Measurements from ENCODE around the genes CHIT1 and OPTC.

- PRO-cap, result no peak
Measured at GRCh38 chr1:202806173-202806726, 2.0 kb downstream of the KDM5B start.

GRCh38 chr1:202886148-202886440 is 2.9 kb downstream of the RABIF start:
- PRO-cap, result no peak

GRCh38 chr1:202940315-202940594 is 13.2 kb upstream of the KLHL12 start:
- PRO-cap, result no peak

DNA sequence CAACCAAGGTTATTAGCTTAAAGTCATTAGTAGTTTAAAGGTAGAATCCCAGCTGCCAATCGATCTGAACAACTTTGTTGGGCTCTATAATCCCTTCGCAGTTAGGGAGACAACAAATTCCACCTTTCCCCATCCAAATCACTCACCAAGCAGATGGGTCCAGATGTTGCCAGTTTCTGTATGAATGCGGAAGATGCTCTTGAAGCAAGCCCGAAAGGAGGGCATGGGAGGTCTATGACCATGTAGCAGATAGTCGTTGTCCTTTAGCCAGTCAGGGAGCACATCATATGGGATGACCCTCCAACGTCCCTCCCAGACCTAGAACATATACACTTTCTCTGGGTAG is 11.8 kb downstream of the ADIPOR1 start:
- PRO-cap, result no peak

GRCh38 chr1:203005607-203006045 is 1.5 kb upstream of the TMEM183A start:
- PRO-cap, result no peak

- PRO-cap, result no peak
Measured at GRCh38 chr1:203028589-203029084, 2.3 kb downstream of the PPFIA4 start.

DNA sequence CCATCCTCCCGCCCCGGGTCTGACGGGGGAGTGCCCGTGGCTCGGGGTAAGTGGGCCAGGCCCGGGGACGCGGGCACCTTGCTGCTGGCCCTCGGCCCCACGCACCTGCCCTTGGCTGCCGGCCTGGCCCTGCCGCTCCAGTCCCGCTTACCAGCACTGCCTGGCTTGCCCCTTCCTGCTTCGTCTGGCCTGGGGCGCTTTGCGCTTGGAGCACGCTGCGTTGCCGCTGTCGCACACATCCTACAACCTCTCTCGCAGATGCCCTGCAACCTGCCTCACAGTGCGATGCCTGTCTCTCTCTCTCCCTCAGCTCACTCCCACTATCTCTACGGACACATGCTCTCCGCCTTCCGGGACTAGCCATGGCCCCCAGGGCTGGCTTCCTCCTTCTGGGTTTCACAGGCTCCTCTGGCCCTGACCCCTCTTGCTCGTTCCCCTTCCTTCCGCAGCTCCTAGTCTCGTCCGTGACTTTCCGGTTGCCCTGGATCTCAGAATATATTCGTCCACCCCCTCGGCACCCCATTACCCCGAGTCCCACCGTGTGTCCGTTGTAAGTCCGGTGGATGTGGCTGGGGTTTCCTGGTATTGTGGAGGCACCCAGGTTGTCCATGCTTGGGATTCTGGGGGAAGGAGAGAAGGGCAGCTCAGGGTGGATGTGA is 9.7 kb downstream of the MYOG start:
- PRO-cap, result no peak

- PRO-cap, result no peak
Measured at GRCh38 chr1:203229419-203230011, at the start of gene CHIT1. CHIT1 (minus strand) TSS chr1:203229673.

DNA sequence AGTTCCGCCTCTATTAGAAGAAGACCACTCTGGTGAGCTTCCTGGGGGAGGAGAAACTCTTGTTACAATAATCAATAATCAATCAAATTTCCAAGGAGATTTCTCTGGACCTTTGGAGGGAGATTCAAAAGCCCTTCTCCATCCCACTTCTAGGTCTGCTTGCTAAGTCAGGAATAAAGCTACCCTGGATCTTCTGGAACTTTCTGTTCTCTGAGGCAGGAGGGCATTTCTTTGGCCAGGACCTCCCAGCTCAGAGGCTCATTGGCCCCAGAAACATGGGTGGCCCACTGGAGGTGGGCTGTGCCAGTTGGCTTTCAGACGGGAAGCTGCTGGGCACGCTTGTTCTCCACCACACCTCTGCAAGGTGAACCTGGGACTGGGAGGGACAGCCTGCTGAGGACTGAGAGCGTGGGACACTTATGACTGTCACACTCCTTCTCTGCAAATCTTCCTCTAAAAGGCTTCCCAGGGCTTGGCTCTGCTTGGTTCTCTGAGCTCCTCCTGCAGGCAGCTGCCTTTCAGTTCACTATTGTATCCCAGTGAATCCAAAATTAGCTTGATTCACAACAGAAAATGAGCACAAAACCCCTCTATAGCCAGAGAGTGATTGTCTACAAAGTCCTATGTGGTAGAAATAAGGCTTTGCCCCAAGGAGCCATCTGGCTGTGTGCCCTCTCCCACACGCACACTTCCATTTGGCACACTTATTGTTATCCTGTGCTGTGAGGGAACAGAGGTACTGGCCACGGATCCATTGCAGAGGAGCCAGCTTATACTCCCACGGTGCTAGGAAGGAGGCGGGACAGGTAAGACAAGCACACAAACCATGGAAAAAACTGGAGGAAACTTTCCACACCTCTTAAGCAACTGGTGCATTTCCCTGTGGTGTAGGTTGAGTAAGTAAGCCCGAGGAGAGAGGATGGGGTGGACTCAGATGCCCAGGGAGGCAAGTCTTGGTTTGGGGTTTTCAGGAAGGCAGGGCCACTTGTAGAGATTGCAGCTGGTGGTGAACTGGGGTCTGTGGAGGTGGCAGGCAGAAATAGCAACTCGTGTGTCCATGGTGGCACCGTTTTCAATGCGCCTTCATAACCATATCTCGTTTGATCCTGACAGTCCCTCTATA is 19.0 kb upstream of the BTG2 start:
- PRO-cap, result bidirectional peak, plus-strand start at position 396 of the sequence, minus-strand start at position 359 of the sequence

GRCh38 chr1:203300758-203301360 is 4.5 kb upstream of the BTG2 start:
- PRO-cap, result no peak

- PRO-cap, result bidirectional peak, plus-strand start at chr1:203306361, minus-strand start at chr1:203306345; bidirectional peak, plus-strand start at chr1:203306782, minus-strand start at chr1:203306724
Measured at GRCh38 chr1:203306028-203306970, 980 bp downstream of the BTG2 start.

GRCh38 chr1:203322670-203323315 is 17.5 kb downstream of the BTG2 start:
- PRO-cap, result no peak

DNA sequence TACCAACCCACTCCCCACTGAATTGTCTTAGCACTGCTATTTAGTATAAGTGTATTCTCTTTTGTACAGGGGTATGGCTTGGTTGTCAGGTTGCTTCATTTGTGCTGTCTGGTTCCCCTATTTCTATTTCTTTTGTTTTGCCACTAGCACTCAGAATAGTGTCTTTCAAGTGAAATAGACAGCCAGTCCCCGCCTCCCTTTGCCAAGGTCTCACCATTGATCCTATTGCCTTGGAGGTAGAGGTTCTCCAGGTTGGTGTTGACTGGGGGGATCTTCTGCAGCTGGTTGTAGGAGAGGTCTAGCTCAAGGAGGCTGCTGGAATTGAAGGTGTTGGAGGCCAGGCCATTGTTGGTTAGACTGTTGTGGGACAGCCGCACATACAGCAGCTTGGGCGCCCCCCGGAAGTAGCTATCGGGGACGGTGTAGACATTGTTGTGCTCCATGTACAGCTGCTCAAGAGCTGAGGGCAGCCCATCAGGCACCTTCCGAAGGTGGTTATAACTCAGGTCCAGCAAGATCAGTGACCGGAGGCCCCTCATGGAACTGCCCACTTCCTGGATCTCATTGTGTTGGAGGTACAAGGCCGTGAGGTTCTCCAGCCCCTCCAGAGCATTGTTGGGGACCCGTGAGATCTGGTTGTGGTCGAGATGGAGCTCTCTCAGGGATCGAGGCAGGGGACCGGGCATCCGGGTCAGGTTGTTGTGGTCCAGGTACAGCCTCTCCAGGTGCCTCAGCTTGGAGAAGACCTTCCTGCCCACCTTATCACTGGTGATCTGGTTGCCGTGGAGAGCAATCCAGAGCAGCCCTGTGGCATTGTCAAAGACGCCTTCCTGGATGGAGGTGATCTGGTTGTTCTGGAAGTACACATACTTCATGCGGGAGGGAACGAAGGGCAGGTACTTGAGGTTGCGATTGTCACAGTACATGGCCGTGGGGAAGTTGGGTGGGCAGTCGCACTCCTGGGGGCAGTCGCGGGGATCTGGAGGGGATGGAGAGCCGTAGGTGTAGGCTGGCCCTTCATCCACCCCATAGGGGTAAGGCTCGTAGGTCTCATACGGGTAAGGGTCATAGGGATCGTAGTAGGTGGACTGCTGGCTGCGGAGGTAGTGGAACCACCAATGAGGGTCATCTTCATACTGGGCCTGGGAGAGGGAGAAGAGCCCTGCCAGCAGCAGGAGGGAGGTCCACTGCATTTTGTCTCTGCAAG is 3.4 kb downstream of the FMOD start:
- PRO-cap, result no peak

DNA sequence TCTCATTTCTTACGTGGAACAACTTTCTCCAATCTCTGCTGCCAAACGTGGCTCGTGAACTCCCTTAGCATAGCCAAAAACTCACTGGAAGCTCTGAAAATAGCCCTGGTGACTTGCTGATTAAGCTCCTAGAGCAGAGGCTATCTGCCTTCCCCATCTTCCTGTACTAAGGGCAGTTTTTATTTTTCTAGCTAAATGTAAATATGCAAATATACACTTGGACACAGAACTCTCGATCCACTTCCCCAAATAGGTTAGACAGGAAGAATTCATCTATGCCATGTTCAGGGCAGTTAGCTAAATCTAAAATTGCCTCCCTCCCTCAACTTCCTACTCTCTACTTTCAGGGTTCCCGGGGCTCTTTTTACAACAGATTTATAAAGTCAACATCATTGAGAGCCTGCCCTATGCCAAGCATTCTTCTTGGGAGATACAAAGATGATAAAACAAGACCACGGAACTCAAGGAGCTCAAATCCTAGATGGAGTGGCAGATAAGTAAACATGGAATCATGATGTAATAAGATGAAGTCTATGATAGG is 59.4 kb upstream of the FMOD start:
- PRO-cap, result no peak

- PRO-cap, result no peak
Measured at GRCh38 chr1:203493913-203494288, at the start of gene OPTC. OPTC (plus strand) TSS chr1:203494153.

DNA sequence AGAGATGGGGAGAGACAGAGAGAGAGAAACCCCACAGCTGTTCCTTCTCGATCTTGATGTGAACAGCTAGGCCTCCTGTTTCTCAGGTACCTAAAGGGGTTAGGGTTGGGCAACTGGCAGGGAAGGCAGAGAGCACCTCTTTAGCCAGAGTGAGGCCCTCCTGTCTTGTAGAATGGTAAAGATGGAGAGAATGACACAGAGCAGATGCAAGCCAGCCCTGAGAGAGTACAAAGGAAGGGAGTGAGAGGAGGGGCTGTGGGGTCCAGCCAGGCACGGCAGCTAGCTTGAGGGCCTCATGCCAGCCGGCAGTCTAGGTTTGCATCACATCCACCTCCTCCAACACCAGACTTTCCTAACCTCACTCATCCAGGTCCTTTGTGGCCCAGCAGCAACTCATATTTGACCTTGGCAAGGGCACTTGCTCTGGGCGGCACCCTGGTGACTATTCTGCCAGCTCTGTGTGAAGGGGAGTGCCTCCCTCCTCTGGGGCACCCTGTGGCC is 13.2 kb downstream of the OPTC start:
- PRO-cap, result no peak

DNA sequence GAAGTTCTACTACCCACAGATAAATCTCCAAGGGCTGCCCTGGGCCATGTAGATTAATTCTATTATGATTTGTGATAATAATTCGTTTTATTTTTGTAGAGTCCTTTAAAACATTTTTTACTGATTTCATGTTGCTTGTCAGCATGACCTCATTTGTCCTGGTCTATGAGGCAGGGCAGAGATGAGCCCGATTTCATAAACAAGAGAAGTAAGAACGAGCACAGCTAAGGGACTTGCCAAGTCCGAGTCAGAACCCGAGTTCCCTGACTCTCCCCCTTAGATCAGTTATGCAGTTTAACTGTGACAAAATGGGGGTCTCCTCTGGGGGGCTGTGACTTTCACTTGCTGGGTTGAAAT is 31.1 kb upstream of the SOX13 start:
- PRO-cap, result no peak

DNA sequence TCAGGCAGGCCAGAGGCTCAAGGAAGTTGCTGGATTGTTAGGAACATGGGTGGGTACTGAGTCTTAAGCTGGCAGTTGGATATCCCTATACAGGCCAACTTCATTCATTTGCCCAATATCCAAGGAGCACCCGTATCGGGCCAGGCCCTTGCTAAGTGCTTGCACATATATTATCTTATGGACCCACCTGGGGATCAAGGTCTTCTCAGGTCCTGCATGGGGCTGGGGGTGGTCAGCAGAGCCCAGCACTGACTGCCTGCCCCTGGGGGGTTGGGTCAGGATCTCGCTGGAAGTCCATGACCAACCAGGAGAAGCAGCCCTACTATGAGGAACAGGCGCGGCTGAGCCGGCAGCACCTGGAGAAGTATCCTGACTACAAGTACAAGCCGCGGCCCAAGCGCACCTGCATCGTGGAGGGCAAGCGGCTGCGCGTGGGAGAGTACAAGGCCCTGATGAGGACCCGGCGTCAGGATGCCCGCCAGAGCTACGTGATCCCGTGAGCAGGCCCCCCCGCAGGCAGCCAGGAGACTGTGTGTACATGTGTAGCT is 27.4 kb downstream of the ETNK2 start:
- PRO-cap, result no peak

- PRO-cap, result no peak
Measured at GRCh38 chr1:204128504-204128826, 23.4 kb downstream of the ETNK2 start.

DNA sequence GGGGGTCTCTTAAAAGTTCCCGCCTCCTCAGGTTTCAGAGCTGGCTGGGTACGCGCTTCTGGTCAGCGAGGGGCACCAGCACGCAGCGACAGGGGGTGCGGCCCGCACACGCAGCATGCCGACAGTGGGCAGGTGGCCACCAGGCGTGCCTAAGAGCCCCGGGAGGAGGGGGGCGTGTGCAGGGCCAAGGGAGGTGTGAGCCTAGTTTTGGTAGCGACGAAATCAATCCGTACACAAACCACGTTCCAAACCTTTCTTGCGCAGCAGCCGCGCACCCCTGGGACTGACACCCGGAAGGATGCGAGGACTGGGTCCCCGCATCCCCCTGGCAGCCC is 657 bp downstream of the ETNK2 start:
- PRO-cap, result no peak

All from duodenum (tissue), 1 donor.